Gastrocnemius medialis (tissue), 3 donors: ENCODE data around the genes NSMCE3 and GOLGA8Q.

- PRO-cap, result no peak
- RAMPAGE, long total RNA, 3 experiments, result no peak in any of the 3 experiments
These were observed 103.8 kb downstream of the APBA2 start for GRCh38 chr15:28989438-28990152.

DNA sequence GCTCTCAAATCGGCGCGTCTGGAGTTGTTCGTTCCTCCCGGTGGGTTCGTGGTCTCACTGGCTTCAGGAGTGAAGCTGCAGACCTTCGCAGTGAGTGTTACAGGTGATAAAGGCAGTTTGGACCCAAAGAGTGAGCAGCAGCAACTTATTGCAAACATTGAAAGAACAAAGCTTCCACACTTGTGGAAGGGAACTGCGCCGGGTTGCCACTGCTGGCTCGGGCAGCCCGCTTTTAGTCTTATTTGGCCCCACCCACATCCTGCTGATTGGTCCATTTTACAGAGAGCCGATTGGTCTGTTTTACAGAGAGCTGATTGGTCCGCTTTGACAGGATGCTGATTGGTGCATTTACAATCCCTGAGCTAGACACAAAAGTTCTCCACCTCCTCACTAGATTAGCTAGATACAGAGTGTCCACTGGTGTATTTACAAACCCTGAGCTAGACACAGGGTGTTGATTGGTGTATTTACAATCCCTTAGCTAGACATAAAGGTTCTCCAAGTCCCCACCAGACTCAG is 45.4 kb downstream of the NSMCE3 start:
- PRO-cap, result no peak
- RAMPAGE, long total RNA, 3 experiments, result no peak in any of the 3 experiments

DNA sequence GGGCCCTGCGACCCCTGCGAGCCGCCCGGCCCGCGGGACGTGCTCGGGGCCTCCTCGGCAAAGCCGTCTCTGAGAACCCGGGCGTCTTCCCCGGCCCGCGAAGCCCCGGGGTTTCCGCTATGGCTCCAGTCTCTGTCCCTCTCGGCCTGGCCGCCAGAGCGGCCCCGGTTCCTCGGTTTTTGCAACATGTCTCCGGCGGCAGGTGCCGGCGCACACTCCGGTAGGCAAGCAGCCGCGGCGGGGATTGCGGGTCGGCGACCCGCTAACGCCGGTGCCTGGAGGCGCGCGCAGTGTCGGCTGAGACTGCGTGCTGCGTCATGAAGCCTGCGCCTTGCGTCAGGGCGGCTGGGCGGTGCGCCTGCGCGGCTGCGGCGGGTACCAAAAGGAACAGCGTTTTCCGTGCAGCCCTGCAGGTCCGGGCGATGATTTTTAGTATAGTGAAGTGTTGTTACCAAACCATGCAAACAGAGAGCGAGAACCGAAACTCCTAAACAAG is at the start of gene NSMCE3:
NSMCE3 (minus strand) TSS at position 305 of the 496 bp plus-strand sequence.
- PRO-cap, result bidirectional peak, plus-strand start at position 363 of the sequence, minus-strand start at position 305 of the sequence
- RAMPAGE, long total RNA, 3 experiments, result no peak in any of the 3 experiments

GRCh38 chr15:29687811-29688603 is 117.2 kb upstream of the ENTREP2 start:
- PRO-cap, result no peak
- RAMPAGE, long total RNA, 3 experiments, result no peak in any of the 3 experiments

DNA sequence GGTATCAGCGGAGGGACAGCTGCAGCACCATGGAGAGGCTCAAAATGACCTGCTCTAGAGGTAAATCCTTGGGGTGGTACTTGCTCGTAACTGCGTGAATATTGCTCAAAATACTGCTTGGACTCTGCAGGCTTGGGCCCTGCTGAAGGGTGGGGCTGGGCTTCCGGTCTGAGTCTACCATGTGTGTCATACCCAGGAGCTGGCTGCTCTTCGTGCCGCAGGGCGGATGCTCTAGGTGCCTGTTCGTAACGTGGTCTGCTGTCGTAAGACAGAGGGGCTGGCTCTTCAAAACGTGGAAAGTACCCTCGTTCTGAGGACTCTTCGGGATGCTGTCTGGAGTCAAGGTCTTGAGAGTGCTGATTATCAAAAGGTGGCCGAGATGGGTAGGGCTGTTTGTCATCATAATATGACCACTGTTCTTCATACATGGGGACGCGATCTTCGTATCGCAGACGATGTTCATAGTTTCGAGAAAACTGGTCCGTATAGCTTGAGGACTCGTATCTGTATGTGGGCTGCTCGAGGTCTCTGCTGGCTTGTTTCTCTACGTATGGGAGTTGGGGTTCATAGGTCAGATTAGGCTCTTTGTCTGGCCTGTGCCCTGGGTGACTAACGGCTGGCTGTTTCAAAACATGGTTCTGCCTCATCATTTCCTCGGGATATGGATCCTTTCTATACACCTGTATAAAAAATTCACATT is 103.7 kb downstream of the TJP1 start:
- PRO-cap, result no peak
- RAMPAGE, long total RNA, 3 experiments, result no peak in any of the 3 experiments

- PRO-cap, result no peak
- RAMPAGE, long total RNA, 3 experiments, result no peak in any of the 3 experiments
These were observed 54.3 kb downstream of the TJP1 start for GRCh38 chr15:29767987-29768269.

DNA sequence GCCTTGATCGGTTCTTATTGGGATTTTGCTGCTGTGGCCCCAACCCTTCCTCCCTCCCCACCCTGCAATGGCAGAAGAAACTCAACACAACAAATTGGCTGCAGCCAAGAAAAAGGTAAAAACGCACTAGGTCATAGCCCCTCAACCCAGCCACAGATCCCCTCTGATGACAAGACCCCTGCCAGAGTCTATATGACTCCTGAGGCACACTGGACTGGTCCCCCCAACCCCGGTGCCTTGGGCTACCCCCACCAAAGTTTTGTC is at the start of gene GOLGA8Q:
GOLGA8Q (plus strand) TSS at position 40 of the 264 bp plus-strand sequence.
- PRO-cap, result no peak
- RAMPAGE, long total RNA, 3 experiments, result no peak in any of the 3 experiments

DNA sequence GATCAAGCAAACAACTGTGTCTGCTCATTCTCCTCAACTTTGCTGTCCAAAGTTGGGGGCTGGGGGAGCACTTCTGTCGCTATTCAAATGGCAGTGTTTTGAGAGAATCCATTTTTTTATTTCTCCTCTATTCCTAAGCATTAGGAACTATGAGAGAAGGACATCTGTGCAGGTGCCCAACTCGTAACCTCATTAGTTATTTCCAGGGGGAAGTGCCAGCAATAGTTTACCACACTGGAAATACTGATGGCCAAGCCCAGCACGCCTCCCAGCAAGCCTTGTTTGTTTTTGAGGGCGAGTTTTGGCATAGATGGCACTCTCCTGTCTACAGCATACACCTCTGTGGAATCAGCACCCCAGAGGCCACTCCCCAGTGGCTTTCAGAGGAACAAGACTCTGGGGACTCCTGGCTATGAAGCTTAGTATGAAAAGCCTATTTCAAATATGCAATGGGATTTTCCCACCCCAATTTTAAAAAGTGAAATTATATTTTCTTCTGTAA is 36.6 kb downstream of the FAN1 start:
- PRO-cap, result no peak
- RAMPAGE, long total RNA, 3 experiments, result no peak in any of the 3 experiments

- PRO-cap, result unidirectional peak, minus-strand start at chr15:30962240
- RAMPAGE, long total RNA, 3 experiments, result no peak in any of the 3 experiments
These were observed 29.3 kb downstream of the MTMR10 start for GRCh38 chr15:30961797-30962867.

DNA sequence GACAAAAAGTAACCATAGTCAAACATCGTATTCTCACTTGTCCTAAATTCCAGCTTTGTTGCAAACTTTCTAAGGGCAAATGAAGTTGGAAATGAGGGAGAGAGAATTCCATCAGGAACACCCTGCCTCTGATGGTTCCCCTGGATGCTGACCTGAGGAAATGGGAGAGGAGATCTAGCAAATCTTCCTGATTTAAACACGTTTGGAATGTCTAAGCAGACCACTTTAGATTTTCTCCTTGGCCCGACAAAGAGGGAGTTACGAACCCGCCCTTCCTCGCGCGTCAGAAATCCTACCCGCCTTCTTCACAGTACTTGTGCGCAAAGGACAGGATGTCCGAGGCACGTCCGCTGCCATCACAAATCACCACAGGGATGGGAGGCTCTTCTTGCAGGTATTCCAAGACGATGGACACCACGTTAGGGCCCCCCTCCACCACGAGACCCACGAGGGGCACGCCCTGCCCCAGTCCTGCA is 38.7 kb downstream of the TRPM1 start:
- PRO-cap, result no peak
- RAMPAGE, long total RNA, 3 experiments, result no peak in any of the 3 experiments

DNA sequence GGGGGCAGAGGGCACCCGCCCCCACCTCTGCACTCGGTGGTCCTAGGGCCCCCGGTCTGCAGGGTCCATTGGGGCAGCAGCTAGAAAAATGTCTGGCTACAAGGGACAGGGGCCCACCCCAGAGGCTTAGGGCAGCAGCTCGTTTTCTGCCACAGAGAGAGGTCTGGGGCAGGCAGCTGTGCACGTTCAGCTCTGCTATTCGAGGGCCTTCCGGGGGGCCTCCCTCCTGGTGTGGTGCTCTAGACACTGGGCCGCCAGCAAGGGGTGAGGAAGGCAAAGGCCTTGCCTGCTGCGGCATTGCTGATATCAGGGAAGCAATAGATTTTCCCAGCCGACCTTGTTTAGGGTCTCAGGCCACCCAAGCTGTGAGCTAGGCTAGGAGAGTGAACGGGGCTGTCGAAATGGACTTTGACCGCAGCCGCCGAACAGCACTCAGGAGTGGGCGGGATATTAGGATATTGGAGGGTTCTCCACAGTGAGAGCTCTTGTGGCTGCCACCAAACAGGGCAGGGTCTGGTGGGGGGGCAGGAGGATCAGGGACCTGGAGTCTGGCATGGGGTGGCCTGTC is 61.4 kb upstream of the KLF13 start:
- PRO-cap, result no peak
- RAMPAGE, long total RNA, 3 experiments, result no peak in any of the 3 experiments

DNA sequence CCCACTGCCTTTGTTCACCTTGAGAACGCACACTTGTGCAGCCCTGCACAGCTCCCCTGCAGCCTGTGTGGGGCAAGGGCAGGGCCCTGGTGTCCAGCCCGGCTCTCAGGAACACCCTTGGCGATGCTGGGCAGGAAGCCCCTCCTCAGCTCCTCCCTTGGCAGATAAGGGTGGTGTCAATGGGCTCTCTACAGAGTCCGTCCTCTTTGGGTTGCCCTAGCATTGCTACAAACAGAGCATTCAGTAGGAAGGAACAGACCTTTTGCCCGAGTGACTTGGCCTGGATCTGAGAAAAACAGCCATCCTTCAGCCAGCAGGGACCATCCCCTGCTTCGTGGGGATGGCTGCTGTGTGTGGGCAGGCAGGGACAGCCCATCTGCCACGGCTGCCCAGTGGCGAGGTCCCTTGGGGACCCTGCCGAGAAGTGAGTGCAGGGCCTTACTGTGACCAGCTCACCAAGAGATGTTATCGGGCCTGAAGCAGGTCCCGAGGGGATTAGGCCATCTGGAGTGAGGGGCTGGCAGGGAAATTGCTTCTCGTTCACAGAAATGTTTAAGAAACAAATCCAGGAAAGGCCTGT is 25.3 kb upstream of the KLF13 start:
- PRO-cap, result no peak
- RAMPAGE, long total RNA, 3 experiments, result no peak in any of the 3 experiments

DNA sequence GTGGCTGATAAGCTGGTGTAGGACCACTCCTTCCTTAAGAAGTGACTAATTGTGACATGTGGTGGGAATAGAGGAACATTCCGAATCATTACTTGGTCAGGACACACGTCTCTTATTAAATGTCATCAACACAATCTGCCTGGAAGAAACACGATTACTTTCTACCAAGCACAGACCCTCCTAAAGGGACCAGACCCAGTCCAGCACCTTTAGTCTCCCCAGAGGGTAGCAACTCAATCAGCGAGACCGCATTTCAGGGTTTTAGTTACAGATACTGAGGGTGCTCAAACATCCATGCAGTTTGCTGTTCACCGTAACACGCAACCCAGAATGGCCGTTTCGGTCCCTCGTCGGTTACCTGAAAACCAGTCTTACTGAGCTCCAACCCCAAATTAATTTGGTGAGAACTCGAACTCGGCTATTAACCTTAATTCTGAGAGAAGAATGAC is 1.6 kb upstream of the KLF13 start:
- PRO-cap, result no peak
- RAMPAGE, long total RNA, 3 experiments, result no peak in any of the 3 experiments

GRCh38 chr15:31344107-31344686 is 17.6 kb downstream of the KLF13 start:
- PRO-cap, result no peak
- RAMPAGE, long total RNA, 3 experiments, result no peak in any of the 3 experiments

DNA sequence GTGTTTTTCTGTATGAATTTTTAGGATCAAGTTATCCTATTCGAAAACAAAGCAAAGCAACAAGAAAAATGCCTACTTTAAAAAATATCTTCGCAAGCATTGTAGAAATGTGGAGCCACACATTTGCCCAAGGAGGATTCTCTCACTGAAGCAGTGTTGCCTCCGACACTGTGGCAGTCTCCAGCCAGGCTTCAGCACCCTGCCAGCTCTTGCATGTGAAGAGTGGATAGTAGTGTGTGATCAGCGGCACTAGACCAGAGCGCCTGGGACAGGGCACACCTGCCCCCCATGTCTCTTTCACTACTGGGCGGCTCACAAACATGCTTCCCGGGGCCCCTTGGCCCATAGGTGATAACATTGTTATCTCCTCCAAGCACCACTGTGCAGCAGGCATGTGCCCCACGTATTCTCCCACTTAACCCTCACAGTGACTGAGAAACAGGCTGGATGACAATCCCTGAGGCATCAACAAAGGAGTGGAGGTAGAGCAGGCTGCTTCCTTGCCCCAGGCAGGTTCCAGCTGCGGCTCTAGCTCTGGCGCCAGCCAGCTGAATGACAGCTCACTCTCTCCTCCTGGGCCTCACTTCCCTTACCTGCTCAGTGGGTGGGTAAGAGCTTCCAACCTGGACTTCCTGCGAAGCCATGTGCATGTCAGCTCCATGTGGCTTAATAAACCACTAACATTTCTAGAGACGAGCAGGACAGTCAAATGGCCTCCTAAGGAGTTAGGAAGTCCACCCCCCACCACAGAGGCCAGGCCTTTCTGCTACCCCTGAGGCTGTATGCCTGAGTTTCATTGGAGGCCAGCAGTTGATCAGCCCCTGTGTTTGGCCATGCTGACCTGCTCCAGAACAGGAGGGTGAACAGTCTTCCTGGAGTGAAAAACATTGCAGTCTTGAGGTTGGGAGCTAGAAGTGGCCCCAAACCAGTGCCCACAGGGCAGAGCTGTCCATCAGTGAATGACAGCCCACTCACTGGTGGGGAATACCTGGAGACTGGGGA is 37.8 kb downstream of the KLF13 start:
- PRO-cap, result bidirectional peak, plus-strand start at position 249 of the sequence, minus-strand start at position 192 of the sequence
- RAMPAGE, long total RNA, 3 experiments, result no peak in any of the 3 experiments

- PRO-cap, result no peak
- RAMPAGE, long total RNA, 3 experiments, result no peak in any of the 3 experiments
These were observed 46.5 kb downstream of the KLF13 start for GRCh38 chr15:31373049-31373689.

DNA sequence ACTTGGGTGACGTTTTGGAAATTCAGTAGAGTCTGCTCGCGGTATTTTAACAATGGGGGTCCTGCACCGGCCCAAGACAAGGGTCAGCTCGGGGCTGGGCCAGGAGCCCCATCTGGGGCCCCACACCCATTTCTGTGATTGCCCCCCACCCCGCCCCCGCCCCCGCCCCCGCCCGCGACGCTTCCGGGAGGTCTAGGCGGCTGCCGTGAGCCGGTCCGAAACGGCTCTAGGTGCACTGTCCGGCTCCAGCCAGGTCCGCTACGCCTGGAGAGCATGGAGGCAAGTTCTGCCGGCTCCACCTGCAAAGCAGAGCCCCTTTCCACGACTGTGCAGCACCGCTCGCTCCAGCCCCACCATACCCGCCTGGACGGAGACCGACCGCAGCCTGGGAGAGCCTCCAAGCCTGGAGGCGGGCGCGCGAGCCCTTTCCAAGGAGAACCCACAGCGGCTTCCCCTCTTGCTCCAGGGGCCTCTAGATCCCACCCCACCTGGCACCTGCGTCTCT is 66.1 kb downstream of the KLF13 start:
- PRO-cap, result no peak
- RAMPAGE, long total RNA, 3 experiments, result no peak in any of the 3 experiments

GRCh38 chr15:31484034-31484383 is 157.4 kb downstream of the KLF13 start:
- PRO-cap, result no peak
- RAMPAGE, long total RNA, 3 experiments, result no peak in any of the 3 experiments

DNA sequence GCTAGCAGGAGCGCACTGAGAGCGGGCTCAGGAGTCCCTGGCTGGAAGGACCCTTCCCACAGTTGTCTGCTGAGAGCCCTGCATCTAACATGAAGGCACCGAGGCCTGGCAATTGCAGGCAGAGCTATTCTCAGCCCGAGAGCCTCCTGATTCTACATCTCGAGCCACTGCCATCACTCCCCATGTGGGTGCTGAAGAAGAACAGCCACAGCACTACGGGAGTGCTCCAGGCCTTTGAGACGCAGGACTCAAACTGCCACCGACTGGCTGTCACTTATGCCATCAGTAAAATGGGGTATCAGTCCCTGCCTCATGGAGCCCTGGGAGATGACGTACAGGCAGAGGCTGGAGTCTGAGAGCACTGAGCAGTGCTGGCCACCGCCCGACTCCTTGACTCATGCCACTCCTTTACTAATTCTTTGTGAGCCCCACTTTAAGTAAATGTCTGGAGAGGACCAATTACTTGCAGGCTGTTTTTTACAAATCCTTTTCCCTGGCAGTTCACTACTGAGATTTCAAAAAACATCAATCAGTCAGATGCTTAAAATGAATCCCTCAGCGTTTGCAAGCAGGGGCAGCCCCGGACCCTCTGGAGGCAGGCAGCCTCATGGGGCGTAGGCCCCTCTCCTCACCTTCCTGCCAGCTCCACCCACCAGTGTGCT is 159.5 kb downstream of the KLF13 start:
- PRO-cap, result no peak
- RAMPAGE, long total RNA, 3 experiments, result no peak in any of the 3 experiments

DNA sequence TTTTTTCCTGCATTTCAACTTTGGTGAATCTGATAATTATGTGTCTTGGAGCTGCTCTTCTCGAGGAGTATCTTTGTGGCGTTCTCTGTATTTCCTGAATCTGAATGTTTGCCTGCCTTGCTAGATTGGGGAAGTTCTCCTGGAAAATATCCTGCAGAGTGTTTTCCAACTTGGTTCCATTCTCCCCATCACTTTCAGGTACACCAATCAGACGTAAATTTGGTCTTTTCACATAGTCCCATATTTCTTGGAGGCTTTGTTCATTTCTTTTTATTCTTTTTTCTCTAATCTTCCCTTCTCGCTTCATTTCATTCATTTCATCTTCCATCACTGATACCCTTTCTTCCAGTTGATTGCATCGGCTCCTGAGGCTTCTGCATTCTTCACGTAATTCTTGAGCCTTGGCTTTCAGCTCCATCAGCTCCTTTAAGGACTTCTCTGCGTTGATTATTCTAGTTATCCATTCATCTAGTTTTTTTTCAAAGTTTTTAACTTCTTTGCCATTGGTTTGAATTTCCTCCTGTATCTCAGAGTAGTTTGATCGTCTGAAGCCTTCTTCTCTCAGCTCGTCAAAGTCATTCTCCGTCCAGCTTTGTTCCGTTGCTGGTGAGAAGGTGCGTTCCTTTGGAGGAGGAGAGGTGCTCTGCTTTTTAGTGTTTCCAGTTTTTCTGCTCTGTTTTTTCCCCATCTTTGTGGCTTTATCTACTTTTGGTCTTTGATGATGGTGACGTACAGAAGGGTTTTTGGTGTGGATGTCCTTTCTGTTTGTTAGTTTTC is 238.8 kb downstream of the OTUD7A start:
- PRO-cap, result no peak
- RAMPAGE, long total RNA, 3 experiments, result no peak in any of the 3 experiments